ENCODE data around the gene ADK.

GRCh38 chr10:73763202-73764192 lies 8.6 kb upstream of the FUT11 start:
- PRO-cap: no peak
- RAMPAGE, long total RNA, 2 experiments: no peak in any of the 2 experiments

- PRO-cap: no peak
- RAMPAGE, long total RNA, 2 experiments: no peak in any of the 2 experiments
Measured at GRCh38 chr10:73768561-73769533, 3.2 kb upstream of the FUT11 start.

DNA sequence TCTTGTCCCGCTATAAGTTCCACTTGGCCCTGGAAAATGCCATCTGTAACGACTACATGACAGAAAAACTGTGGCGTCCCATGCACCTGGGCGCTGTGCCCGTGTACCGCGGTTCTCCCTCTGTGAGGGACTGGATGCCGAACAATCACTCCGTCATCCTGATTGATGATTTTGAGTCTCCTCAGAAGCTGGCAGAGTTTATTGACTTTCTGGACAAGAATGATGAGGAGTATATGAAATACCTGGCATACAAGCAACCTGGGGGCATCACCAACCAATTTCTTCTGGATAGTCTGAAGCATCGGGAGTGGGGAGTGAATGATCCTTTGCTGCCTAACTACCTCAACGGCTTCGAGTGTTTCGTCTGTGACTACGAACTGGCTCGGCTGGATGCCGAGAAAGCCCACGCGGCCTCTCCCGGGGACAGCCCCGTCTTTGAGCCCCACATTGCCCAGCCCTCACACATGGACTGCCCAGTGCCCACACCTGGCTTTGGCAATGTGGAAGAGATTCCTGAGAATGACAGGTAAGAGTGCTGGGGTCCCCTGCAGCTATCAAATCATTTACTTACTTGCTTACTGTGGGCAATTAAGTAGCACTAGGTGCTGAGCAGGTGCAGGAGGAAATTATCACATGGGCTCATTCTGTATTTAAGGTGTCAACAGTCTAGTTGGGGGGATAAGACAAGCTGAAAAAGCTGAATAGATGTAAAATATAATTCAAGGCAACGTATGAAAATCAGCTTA lies 1.4 kb downstream of the FUT11 start:
- PRO-cap: no peak
- RAMPAGE, long total RNA, 2 experiments: no peak in any of the 2 experiments

DNA sequence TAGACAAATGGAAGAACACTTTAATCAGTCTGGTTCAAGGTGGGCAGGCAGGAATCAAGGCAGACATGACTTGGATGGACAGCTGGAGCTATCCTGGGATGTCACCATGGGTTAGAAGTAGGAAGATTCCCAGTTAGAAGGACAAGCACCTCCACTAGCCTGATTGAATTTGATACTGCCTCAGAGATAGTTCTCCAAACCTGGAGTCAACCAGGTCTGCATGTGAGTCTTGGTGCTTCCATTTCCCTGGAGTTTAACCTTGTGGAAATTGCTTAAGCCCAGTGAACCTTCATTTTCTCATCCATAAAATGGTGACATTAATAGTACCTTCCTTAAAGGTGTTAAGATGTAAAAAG lies 6.3 kb upstream of the PLAU start:
- PRO-cap: no peak
- RAMPAGE, long total RNA, 2 experiments: no peak in any of the 2 experiments

- PRO-cap: no peak
- RAMPAGE, long total RNA, 2 experiments: no peak in any of the 2 experiments
Measured at GRCh38 chr10:73913524-73913942, 2.6 kb downstream of the PLAU start.

GRCh38 chr10:73949072-73949467 lies 38.1 kb downstream of the PLAU start:
- PRO-cap: no peak
- RAMPAGE, long total RNA, 2 experiments: no peak in any of the 2 experiments

DNA sequence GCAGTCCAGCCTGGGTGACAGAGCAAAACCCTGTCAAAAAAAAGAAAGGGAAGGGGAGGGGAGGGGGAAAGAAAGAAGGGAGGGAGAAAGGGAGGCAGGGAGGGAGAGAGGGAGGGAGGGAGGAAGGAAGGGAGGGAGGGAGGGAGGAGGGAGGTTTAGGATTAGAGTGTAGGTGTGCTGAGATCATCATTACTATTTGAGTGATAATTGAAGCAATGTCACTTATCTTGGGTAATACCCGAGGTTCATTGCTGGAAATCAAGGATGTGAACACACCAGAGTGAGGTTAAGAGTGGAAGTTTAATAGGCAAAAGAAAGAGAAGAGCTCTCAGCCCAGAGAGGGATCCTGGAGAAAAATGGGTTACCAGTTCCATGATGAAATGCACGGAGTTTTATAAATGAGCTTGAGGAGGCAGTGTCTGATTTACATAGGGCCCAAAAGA lies 27.7 kb downstream of the VCL start:
- PRO-cap: no peak
- RAMPAGE, long total RNA, 2 experiments: no peak in any of the 2 experiments

DNA sequence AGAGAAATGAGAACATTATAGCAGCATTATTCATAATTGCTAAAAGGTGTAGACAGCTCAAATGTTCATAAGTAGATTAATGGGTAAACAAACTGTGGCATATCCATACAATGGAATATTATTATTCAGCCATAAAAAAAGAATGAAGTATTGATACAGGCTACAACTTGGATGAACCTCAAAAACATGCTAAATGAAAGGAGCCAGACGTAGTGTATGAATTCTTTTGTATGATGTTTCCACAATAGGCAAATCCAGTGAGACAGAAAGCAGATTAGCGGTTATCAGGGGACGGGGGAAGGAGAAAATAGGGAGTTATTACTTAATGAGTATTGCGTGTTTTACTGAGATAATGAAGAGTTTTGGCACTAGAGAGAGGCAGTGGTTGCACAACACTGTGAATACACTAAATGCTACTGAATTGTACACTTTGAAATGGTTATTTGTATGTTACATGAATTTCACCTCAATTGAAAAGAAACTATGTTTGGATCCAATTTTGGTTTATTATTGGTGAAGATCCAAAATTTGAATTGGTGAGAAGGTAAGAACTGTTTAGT lies 69.7 kb downstream of the VCL start:
- PRO-cap: no peak
- RAMPAGE, long total RNA, 2 experiments: no peak in any of the 2 experiments

DNA sequence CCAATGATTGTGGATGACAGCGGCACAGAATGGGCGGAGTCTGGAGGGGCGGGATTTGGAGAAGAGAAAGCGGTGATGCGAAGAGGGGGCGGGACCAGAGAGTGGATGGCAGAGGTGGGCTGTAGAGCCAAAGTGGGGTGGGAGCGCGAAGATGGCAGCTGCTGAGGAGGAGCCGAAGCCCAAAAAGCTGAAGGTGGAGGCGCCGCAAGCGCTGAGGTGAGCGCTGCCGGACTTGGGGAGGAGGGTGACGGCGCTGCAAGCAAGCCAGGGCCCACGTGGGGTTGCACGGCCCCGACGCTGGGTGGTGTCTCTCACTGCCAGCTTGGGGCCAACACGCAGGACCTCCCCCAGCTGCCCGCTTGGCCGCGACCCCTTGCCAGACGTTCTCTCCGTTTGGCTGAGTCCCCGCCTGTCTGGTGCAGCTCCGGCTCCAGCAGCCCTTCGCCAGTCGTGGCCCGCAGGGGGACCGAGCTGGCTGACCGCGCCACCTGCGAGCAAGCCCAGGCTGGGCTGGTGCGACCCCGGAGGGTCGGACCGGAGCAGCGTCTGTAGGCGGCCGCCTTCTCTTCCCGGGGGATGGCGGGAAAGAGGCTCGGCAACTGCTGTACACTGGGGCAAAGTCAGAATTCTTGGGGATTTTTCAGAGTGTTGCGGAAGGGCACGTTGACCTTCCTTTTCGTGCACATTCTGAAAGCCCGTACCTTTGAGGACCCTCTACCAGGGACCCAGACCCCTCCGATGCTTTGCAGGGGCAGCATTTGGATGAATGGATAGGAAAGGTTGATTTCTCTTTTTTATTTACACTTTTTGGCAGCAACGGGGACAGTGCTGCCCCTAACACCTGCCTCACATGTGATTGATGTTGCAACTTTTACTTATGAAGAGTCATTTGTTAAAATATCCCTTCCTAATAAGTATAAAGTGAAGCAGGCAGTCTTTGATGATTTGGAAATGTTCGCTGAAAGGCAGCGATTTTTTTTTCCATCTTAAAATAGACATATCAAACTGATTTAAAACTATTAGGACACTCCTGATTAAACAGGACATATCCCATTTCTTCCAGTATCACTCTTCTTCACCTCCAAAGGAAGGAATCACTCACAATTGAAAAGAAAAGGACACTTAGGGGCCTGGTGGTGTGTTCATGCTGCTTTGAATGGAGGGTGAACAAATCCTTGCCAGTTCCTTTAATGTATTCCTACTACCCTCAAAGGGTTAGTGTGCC lies at the start of gene ADK:
ADK (plus strand) TSS at position 94 of the 1,225 bp plus-strand sequence.
- PRO-cap: bidirectional peak, plus-strand start at position 94 of the sequence, minus-strand start outside the sequence; unidirectional peak, plus-strand start at position 314 of the sequence; unidirectional peak, plus-strand start at position 447 of the sequence
- RAMPAGE, long total RNA, 2 experiments: start-site peak on the plus strand in 2 of 2 experiments, centred at positions 118 to 133 of the sequence, 33 to 157 reads per replicate

- PRO-cap: no peak
- RAMPAGE, long total RNA, 2 experiments: no peak in any of the 2 experiments
Measured at GRCh38 chr10:74854015-74854613, 27.7 kb downstream of the KAT6B start.

DNA sequence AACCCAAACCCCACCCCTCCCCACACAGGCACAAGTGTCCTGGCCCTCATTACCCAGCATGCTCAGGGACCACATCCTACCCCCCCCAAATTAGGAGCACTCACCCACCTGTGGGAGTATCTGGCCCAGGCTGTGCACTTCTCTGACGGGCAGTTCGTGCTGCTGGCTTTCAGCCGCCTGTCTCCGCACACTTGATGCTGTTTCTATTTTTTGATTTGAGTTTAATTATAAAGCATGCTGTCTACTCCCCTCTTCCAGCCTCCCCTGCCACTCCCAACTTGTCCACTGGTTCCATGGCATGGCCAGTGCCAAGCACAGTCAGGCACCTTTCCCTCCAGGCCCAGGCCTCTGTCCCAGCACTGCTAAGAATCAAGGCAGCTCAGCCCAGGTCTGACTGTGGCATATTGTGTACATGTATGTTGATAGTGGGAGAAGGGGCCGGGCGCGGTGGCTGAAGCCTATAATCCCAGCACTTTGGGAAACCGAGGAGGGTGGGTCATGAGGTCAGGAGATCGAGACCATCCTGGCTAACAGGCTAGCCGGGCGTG lies 2.5 kb upstream of the DUSP13 start:
- PRO-cap: bidirectional peak, plus-strand start at position 315 of the sequence, minus-strand start at position 196 of the sequence
- RAMPAGE, long total RNA, 2 experiments: no peak in any of the 2 experiments

- PRO-cap: unidirectional peak, minus-strand start at chr10:75112237
- RAMPAGE, long total RNA, 2 experiments: no peak in any of the 2 experiments
Measured at GRCh38 chr10:75111795-75112380, 432 bp downstream of the SAMD8 start.

GRCh38 chr10:75210915-75211201 lies 262 bp downstream of the VDAC2 start:
- PRO-cap: no peak
- RAMPAGE, long total RNA, 2 experiments: no peak in any of the 2 experiments

- PRO-cap: no peak
- RAMPAGE, long total RNA, 2 experiments: no peak in any of the 2 experiments
Measured at GRCh38 chr10:75375895-75376353, 25.6 kb downstream of the ZNF503 start.

DNA sequence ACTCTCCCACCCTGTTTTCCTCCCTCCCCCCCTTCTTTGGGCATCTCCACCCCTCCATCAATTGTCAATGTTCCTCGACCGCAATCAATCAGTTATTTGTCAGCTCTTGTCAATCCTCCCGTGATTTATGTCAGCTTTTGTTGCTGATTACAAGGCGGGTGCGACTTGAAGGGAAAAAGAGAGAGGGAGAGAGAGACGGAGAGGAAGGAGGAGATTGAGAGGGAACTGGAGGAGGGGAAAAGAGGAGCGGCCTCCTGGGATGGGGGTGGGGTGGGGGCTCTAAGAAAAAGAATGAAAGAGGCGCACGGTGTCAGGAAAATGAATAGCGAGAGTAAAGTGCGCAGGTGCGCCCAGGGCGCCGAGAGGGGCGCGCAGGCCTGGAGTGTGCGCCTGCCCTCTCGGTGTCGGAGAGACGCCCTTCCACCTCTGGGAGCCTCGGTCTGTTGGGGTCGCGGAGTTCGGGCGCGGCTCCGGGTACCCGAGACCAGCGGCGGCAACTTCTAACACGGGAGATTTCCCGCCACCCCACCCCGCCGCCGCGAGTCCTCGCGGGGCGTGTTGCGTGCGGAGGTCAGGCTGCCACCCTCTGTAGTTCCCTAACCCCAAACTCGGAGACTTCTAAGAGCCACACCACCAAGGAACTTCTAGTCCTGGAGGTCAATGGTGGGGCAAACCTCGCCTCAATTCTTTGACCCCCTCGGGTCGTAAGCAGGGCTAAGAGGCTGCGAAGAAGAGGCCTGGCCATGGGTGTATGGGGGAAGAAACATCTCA lies 1.1 kb upstream of the ZNF503 start:
- PRO-cap: bidirectional peak, plus-strand start at position 353 of the sequence, minus-strand start at position 324 of the sequence; bidirectional peak, plus-strand start at position 541 of the sequence, minus-strand start at position 610 of the sequence
- RAMPAGE, long total RNA, 2 experiments: no peak in any of the 2 experiments

- PRO-cap: no peak
- RAMPAGE, long total RNA, 2 experiments: no peak in any of the 2 experiments
Measured at GRCh38 chr10:75408498-75408943, 7.0 kb upstream of the ZNF503 start.

GRCh38 chr10:75480357-75481416 lies 49.3 kb downstream of the LRMDA start:
- PRO-cap: no peak
- RAMPAGE, long total RNA, 2 experiments: no peak in any of the 2 experiments

DNA sequence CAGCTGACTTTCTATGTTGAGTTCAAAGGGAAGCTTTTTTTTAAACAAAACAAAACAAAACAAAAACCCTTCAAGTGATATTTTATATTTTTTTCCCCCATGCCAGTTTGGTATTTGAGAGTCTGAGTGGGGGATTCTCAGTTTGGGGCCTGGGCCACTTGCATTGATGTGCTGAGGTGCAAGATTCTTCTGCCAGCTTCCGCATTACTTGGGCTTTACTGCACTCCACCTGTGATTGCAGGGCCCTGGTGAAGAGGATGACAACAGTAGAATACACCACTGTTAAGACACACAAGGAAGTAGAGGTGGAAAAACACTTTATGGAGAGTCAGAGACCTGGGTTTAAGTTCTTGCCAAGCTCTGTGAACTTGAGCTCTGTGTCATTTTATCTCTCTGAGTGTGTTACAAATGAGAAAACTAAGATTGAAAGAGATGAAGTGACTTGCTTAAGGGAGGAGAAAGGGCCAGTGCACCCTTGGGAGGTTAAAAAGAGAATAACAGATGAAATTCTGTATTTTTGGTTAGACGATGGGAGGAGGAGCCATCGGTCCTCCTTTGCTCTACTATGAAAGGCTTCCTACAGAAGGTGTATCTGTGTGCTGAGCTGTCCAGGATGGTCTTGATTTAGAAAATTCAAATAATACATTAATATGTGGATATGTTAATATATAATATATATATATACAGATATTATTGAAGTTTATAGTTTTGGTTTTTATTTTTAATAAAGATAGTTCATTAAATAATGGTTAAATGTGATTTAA lies 209.5 kb downstream of the LRMDA start:
- PRO-cap: no peak
- RAMPAGE, long total RNA, 2 experiments: no peak in any of the 2 experiments

GRCh38 chr10:76082982-76083453 lies 651.6 kb downstream of the LRMDA start:
- PRO-cap: no peak
- RAMPAGE, long total RNA, 2 experiments: no peak in any of the 2 experiments

GRCh38 chr10:76139910-76140670 lies 708.7 kb downstream of the LRMDA start:
- PRO-cap: no peak
- RAMPAGE, long total RNA, 2 experiments: no peak in any of the 2 experiments

Measured in right atrium auricular region (tissue), 2 donors.